ENCODE results near the genes ERGIC2, SINHCAF and H3-5.

GRCh38 chr12:29164675-29165300, 15.7 kb downstream of the FAR2 start:
- RRBS = no CpG with 5 or more reads among the region's 4 CpGs

DNA sequence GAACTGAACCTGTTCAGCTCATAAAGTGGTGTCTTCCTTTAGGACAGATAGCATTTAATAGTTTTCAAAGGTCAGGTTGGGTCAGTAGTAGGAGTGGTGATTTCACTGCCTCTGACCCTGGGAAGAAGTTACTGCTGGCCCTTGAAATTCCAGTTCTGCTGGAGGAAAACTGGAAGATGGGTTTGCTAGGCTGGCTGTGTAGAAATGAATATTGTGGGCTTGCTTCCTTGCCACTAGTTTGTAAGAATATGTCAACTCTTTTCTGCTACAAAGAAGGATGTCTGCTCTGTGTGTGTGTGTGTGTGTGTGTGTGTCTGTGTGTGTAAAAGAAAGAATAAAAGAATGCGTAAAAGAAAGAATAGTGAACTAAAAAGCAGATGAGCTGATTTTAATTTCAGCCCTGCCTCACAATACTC, 60.3 kb downstream of the FAR2 start:
- RRBS = no CpG with 5 or more reads among the region's 1 CpG

DNA sequence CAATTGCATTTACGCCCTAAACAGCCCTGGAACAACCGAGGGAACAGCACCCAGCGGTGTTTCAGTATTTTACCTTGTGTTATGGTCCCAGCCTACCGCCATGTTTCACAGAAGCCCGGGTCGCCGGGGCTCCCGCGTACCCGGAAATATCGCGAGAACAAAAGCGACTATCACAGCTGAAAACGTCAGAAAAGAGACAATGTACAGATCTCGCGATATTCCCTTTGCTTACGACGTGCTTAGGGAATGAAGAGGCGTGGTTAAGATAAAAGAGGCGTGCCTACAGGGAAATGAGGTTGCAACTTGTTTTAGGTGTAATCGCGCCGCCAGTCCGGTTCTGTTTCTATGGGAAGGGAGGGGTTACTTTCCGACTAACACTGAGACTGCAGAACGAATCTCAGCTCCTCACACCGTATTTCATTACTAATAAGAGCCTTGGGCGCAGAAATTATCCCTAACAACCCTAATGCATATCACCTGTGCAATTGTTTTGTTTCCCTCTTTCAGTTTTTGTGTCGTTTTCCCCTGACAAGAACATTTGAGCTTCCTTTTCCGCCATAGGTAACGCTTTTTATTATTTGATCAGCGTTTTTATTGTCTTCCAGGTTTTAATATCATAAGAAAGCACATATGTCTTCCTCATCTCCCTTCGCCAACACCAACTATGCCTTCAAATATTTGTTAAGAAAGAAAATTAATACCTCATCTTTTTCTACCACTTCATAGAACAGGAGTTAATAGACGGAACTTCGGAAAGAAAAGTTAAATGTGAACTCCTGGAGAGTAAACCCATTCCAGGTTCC, at the start of gene ERGIC2:
Gene ERGIC2 (minus strand): TSS at position 131 of the 803 bp plus-strand sequence.
- RRBS = no CpG with 5 or more reads among the region's 35 CpGs

DNA sequence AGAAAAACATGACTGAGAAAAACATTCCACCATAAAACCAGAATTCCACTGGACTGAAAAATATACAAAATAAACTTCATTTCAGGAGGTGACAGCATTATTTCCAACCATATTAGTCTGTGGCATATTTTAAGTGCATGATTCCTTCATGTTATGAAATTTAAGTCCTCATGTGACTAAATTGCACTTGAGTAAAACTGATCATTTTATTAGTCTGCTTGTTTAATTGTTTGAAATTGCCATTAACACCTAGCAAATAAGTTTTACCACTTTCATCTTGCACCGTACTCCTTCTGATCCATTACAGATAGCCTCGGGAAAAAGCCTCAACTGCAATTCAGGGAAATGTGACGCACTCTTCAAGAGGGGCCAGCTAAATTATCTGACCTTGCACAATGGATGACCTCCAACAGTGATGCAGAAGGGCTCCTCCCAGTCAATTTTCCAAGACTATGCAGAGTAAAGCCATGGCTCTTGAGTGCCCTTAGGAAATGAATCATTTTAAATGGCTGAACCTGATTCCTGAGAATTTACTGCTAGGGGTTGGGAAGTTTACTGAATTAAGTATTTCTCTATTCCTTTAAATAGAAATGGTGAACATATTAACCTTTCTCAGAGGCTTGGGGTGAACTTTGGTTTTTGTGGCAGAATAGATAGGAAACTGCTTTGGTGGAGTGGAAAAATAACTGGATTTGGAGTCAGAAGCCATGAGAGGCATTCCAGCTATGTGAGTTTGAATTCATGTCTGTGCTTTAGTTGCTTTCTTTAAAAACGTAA, 64.6 kb upstream of the OVCH1 start:
- RRBS = no CpG with 5 or more reads among the region's 4 CpGs

- RRBS = no CpG with 5 or more reads among the region's 10 CpGs
Observed at GRCh38 chr12:29563561-29564261, 66.2 kb upstream of the OVCH1 start.

- RRBS = no CpG with 5 or more reads among the region's 6 CpGs
Observed at GRCh38 chr12:29582216-29583024, 84.9 kb upstream of the OVCH1 start.

GRCh38 chr12:29743746-29744500, 39.8 kb downstream of the TMTC1 start:
- RRBS = no CpG with 5 or more reads among the region's 4 CpGs

DNA sequence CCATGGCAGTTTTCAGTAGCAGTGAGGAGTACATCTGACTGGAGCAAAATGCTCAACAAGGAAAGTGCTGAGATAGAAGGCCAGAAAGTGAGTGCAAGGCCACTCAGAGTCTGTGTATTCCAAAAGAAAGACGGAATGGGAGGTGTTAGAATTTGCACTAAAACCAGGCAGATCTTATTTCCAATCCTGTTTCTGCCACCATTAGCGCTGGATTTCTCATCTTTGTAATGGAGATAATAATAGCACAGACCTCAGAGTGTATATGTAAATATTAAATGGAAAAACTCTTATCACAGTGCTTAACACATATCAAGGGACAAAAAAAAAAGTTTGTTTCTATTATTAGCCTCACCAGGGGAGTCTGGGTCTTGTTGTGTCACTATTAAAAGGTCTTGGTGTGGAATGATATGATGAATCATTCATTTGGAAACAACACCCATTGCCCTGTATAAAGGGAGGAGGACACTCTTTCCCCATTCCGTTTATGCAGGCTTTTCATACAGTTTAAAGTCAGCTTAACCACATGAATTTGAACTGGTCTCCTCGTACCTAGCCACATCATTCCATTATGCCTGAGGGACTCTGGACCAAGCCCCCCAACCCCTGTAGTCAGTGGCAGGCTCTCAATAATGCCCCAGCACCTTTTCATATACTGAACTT, 349.6 kb downstream of the IPO8 start:
- RRBS = no CpG with 5 or more reads among the region's 4 CpGs

GRCh38 chr12:30794827-30795084, 40.0 kb upstream of the CAPRIN2 start:
- RRBS = no CpG with 5 or more reads among the region's 5 CpGs

GRCh38 chr12:31103439-31104178, 29.9 kb downstream of the DDX11 start:
- RRBS = no CpG with 5 or more reads among the region's 23 CpGs

- RRBS = no CpG with 5 or more reads among the region's 28 CpGs
Observed at GRCh38 chr12:31163179-31163884, 89.7 kb downstream of the DDX11 start.

GRCh38 chr12:31325973-31326880, at the start of gene SINHCAF:
SINHCAF (minus strand) TSS chr12:31326150.
- RRBS = 1% methylated on average over 13 of the region's 59 CpGs

DNA sequence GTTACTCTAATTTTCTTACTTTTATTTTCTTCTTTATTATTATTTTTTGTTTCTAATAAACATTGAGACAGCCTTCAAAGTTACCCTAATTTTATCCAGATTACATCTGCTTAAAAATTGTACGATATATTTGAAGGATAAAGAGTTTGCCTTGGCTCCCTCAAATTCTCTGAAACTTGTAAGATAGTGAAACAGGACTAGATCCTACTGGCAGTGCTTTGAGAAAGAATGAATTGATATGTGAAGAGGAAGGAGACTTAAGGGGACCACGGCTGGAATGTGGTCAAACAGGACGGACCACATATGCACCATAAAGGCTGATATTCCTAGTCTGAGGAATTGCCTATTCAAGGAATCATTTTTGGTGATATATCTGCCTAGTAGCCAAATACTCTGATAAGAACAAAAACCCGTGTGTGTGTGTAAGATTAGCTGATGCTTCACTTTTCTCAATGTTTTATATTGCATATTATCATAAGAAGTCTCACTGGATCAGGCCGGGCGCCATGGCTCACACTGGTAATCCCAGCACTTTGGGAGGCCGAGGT, 14.3 kb upstream of the SINHCAF start:
- RRBS = no CpG with 5 or more reads among the region's 7 CpGs

- RRBS = no CpG with 5 or more reads among the region's 6 CpGs
Observed at GRCh38 chr12:31362791-31363516, 37.0 kb upstream of the SINHCAF start.

DNA sequence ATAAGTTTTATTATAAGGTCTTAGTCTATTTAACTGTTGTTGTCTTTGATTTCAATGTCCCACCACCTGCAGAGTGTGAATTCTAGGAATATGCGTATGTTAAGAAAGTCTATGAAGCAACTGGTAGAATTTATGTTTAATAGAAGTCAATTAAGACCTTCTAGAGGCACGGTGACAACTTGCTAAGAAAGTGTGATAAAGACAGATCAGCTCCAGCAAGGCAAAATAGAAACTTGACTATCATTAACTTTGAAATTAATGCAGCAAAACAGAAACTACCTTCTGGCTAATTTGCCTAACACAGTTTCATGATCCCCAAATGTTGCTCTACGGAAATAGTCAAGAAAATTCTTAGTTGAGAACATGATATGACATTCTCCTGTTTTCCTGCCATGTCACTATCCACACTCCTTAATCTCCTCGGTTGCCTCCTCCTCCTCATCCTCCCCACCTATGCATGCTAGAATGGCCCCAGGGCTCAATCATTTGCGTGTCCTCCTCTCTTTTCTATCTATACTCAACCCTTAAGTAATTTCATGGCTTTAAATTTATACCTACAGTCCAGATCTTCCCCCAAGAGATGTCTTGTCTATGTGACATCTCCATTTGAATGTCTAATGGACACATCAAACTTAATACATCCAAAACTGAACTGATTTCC, 4.2 kb downstream of the DENND5B start:
- RRBS = no CpG with 5 or more reads among the region's 5 CpGs

GRCh38 chr12:31660165-31660457, 623 bp downstream of the ETFBKMT start:
- RRBS = no CpG with 5 or more reads among the region's 2 CpGs

GRCh38 chr12:31748965-31749847, 20.4 kb upstream of the AMN1 start:
- RRBS = no CpG with 5 or more reads among the region's 11 CpGs

DNA sequence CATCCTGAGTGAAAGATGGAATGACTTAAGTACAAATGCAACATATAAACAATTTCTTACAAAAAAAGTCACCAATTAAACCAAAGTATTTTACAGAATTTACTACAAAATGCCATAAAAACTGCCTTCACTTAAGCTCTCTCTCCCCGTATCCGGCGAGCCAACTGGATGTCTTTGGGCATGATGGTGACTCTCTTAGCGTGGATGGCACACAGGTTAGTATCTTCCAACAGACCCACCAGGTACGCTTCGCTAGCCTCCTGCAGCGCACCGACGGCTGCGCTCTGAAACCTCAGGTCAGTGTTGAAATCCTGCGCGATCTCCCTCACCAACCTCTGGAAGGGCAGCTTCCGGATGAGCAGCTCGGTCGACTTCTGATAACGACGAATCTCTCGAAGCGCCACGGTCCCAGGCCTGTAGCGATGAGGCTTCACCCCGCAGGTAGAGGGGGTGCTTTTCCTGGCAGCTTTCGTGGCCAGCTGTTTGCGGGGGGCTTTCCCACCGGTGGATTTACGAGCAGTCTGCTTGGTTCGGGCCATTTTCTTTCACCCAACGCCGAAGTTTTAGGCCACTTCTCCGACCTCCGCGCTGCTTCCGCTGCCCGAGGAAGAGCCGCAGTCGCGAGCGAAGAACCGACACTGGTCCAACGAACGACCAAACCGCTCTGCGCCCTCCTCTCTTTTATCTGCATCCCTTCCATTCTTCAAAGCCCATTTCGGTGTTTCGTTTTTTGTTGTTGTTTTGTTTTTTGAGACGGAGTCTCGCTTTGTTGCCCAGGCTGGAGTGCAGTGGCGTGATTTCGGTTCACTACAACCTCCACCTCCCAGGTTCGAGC, at the start of gene H3-5:
Gene H3-5 (minus strand): TSS at position 671 of the 835 bp plus-strand sequence.
- RRBS = no CpG with 5 or more reads among the region's 50 CpGs

GRCh38 chr12:31958248-31958677, 952 bp upstream of the RESF1 start:
- RRBS = no CpG with 5 or more reads among the region's 11 CpGs